M059J (cell line): ENCODE results near the genes SLC25A4 and SNX25.

DNA sequence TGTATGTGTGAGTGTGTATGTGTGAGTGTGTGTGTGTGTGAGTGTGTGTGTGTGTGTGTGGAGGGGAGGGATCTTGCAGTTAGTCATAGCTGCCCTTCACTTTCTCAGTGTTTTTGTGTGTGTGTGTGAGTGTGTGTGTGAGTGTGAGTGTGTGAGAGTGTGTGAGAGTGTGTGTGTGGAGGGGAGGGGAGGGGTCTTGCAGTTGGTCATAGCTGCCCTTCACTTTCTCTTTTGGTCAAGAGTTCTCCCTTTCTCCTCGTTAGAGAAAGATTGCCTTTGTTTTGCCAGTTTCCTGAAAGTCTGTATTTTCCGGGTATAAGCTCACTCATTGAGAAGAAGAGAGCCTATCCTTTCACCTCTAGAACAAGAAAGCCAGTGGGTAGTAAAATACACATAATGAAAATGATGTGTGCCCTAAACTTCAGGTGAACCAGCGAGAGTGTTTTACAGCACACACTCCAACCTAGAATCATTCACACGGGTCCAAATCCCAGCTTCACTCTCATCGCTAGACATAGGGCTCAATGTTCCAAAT, 75.2 kb upstream of the ENPP6 start:
- RAMPAGE, long total RNA: no peak

DNA sequence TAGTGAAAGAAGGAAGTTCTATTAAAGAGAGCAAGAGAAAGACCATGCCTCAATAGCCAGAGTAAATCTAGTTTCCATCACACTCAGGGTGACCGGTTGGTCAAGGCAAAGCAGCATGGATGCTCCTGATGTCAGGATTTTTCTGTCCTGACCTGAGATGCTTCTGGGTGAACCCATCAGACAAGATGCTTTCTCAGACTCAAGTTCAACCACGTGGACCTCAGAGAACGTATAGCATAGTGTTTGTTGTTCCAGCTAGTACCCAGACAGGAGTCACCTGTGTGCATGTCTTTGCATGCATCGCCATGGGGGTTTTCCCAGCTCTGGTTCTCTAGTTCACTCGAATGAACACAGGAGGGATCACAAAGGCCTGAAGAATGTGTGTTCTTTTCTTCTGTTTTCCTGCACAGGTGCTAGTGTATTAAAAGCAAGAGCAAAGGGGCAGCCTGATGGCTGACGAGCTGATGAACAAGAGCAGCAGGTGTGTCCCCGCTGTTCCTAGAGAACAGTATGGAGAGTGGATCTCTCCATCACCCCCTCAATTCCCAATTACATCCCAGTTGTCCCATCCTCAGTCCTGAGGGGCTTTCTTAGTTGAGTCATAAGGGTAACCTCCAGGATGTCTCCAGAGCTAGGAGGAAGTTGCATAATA, 110.5 kb upstream of the ENPP6 start:
- RAMPAGE, long total RNA: no peak

GRCh38 chr4:184350152-184351129, 123.9 kb downstream of the IRF2 start:
- RAMPAGE, long total RNA: no peak

DNA sequence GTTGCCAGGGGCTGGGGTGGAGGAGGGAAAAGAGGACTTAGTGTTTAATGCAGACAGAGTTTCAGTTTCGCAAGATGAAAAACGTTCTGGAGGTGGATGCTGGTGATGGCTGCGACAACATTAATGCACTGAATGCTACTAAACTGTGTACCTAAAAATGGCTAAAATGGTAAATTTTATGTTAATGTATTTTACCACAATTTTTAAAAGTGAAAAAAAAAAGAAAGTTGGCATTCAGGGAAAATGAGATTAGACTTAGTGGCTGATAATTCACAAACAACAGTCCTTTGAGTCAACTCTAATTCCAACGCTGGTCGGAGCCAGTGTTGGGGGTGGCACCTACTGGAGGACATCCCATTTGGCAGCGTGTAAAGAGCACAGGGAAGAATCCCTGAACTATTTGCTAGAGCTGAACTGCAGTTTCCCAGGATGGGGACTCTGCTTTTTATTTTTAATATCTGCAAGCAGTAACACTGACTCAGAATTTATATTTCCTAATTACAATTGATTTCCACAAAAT, 77.0 kb downstream of the IRF2 start:
- RAMPAGE, long total RNA: no peak

DNA sequence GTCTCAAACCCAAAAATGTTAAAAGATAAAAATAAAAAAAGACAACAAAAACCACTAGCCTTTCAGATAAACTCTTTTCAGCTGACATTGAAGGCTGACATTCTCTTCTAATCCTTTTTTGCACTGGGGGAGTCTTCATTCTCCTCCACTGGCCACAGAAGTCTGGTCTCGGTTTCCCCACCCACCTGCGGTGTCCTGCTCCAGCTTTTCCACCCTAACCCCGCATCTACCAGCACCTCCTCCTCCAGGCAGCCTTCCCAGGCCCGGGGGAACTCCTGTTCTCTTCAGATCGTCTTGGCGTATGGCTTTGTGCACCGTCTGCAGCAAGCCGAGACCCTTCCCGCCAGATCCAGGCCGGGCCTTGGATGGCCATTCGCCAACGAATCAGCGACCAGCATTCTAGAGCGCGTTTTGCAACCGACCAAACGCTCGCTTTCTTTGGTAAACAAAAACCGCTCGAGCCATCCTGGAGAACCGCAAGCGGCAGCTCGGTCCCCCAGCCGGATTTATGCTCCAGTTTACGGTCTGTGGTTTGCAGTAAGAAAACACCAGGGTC, 756 bp downstream of the CENPU start:
- RAMPAGE, long total RNA: no peak

- RAMPAGE, long total RNA: no peak
Observed at GRCh38 chr4:184752960-184753530, 19.1 kb upstream of the CENPU start.

- RAMPAGE, long total RNA: no peak
Observed at GRCh38 chr4:184763381-184763659, 29.4 kb upstream of the CENPU start.

GRCh38 chr4:184764771-184765073, 30.8 kb upstream of the CENPU start:
- RAMPAGE, long total RNA: no peak

GRCh38 chr4:184784384-184785034, 41.3 kb downstream of the ACSL1 start:
- RAMPAGE, long total RNA: no peak

GRCh38 chr4:184804447-184804919, 21.3 kb downstream of the ACSL1 start:
- RAMPAGE, long total RNA: no peak

- RAMPAGE, long total RNA: no peak
Observed at GRCh38 chr4:184824016-184824516, 1.7 kb downstream of the ACSL1 start.

DNA sequence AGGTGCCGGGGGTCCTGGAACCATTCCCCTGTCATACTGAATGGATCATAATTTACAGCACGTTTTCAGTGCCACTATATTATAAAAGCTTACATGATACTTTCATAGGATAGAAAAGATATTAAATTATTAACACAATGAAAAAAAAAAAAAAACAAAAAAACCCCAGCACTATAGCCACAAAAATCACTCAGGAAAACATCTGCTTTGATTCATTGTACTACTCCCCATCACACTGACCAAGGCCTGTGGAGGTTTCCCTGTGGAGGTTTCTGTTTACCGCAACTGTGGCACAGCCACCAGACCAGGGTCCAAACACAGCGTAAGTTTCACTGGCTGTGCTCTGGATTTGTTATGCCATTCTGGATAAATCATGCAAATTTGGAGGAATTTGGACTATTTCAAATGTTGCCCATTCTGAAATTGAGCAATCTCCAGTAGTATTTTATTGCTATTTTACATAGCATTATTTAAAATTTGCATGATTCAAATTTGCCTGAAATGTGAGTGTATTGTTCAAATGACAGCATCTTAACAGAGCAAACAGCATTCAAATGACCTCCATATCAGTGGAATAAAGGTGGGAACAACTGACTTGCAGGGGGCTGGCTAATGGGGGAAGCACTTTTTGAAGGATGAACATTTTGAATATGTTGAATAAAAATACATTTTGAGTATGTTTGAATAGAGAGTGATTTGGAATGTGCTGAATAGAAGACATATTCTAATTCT, 66.0 kb upstream of the ACSL1 start:
- RAMPAGE, long total RNA: no peak

- RAMPAGE, long total RNA: no peak
Observed at GRCh38 chr4:185005026-185005570, 13.2 kb upstream of the HELT start.

- RAMPAGE, long total RNA: no peak
Observed at GRCh38 chr4:185142544-185142909, 539 bp upstream of the SLC25A4 start.

GRCh38 chr4:185143085-185144225, at the start of gene SLC25A4:
SLC25A4 (plus strand) TSS chr4:185143266.
- RAMPAGE, long total RNA: no peak

DNA sequence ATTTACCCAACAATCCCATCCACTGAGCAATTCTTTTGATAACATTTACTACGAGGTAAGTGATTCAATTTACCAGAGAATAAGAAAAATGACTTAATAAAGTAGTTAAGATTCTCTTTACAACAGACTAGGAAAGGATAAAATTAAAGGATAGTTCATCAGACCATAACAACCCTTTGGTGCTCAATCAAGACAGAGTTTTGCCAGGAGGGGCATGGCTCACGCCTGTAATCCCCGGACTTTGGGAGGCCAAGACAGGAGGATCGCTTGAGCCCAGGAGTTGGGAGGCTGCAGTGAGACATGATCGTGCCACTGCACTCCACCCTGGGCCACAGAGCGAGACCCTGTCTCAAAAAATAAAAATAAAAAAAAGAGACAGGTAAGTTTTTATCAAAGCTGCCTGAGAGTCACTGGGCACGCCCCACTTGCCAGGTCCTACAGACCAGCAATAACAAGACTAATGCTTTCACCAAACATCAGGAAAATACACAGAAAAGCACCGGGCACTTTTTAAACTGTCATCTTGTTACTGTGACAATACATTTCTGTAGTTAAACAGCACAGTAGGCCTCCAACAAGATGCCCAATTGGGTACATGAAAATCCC, 847 bp downstream of the CFAP97 start:
- RAMPAGE, long total RNA: no peak

DNA sequence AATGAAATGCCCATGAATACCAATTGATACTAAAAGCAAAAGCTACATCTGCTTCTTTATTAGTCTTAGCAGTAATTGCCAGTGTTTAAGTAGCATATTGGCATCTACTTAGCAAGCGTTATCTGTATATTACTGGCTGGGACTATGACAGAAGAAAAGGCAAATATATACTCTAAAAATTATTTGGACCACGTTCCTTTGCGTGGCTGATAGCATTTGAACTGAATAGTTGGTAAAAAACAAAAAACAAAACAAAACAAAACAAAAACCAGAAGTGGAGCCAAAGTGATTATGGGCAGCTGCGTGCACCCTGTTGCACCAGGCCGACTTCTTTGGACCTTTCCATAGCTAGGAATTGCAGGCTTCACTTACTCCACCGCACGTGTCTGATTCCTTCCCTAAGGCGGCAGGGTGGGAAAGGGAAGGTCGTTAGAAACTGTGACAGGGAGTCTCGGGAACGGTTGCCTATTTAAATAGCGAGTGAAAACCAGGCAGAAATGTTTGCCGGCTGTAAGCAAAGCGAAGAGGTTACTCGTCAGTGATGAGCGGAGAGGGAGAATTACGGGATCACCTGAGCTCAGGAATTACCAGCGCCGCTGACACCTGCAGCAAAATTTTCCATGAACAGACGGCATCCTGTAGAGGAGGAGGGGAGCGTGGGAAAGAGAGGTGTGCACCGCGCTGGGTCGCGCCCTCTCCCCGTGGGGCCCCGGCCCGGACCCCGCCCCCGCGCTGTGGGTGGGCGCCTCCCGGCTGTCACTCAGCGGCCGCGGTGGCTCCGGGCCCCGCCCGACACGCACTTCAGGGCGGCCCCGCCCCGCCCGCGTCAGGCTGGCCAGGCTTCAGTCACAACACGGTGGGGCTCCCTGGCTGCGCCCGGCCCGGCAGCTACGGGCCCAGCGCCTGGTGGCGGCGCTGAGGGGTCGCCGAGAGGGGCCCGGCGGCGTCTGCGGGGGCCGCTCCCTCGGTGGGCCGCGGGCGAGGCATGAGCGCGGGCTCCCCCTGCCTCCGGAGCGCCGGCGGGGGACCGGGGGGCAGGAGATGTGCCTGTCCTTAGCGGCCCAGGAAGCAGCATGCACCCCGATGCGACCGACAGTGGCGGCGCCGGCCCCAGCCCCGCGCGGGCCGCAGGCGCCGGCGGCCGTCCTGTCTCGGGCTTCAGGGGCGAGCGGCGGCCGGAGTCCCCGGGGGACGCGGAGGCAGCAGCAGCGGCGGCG, at the start of gene SNX25:
Gene SNX25 (plus strand): TSS at position 845 of the 1,217 bp plus-strand sequence.
- RAMPAGE, long total RNA: no peak

GRCh38 chr4:185344058-185344519, 51.6 kb downstream of the LRP2BP start:
- RAMPAGE, long total RNA: no peak

DNA sequence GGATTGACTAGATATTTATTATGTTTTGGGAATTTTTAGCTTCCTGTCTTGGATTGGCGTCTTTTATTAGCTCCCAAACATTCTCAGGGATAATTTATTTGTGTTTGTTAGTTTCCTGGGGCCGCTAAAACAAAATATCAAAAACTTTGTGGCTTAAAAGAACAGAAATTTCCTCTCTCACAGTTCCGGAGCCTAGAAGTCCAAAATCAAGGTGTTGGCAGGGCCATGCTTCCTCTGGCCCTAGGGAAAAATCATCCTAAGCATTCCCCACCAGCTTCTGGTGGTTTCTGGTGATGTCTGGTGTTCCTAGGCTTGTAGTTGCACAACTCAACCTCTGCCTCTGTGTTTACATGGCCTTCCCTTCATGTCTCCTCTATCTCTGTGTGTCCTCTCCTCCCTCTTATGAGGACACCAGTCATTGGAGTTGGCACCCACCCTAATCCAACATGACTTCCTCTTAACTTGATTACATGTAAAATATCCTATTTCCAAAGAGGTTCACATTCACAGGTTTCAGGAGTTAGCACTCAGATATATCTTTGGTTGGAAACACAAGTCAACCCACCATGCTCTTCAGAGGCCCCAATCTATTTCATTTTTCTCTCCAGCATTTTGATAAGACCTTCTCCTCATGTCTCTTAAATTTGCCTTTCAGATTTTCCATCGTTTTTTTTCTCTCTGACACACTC, 15.4 kb downstream of the LRP2BP start:
- RAMPAGE, long total RNA: no peak

DNA sequence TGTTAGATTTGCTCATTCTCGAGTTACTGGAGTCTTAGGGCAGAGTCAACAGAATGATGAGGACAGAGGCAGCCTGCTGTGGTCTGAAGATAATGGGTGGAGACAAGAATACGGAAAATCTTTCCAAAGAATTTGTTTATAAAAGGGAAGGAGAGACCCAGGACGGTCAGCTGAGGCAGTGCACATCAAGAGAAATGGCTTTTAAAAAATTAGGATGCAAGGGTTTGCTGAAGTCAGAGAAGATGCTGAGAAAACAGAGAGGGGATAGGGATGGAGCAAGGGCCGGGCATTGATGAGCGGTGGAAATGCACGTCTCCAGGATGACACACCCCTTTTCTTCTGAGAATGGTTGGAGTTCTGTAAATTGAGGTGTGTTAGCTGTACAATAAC, 4.4 kb upstream of the PDLIM3 start:
- RAMPAGE, long total RNA: no peak